Peyer's patch (tissue), 4 donors: ENCODE results near the gene PTN.

- PRO-cap, result unidirectional peak, minus-strand start at chr7:135263245
- RAMPAGE, long total RNA, 4 experiments, result no peak in any of the 4 experiments
Observed at GRCh38 chr7:135262967-135263510, 29.4 kb downstream of the STRA8 start.

DNA sequence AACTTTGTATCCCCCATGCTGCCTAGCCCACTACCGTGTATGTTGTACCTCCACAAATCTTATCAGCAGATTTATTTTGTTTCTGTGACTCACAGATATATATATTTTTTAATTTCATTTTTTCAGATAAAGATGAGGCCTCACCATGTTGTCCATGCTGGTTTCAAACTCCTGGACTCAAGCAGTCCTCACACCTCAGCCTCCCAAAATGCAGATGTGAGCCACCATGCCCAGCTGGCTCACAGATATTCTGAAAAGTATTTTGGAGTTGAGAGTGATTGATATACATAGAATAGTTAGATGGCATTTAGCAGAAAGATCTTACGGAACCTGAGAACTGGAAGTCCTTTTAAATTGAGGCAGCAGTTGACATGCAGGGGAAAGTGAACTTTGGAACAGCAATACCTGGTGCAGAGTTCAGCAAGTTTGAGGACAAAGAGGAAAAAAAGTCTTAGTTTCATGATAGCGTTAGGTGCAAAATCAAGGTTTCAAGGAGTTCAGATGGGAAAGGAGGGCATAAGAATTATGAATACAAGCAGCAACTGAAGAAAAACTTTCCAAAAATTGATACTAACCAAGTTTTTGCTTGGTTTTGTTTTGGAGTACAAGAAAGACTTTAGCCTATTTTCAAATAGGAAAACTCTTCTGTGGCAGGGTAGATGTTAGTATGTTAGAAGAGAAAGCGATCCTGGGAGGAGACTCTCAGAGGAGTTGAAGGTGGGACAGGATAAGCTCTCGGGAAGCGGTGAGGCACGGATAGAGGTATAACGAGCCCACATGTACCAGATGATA, 28.1 kb upstream of the STMP1 start:
- PRO-cap, result no peak
- RAMPAGE, long total RNA, 4 experiments, result start-site peak on the plus strand in 2 of 4 experiments, centred at positions 212 to 322 of the sequence, 6 to 16 reads per replicate

DNA sequence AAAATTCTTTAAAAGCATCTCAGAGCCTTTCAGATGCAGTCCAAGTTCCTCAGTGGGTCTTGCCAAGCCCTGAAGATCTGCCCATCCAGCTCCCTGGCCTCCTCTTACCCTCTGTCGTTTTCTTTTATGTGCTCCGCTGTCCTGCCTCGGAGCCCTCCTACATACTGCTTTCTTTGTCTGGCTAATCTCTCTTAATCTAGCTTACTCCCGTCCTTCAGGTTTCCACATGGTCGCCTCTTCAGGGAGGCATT, 30.4 kb downstream of the SLC13A4 start:
- PRO-cap, result no peak
- RAMPAGE, long total RNA, 4 experiments, result no peak in any of the 4 experiments

DNA sequence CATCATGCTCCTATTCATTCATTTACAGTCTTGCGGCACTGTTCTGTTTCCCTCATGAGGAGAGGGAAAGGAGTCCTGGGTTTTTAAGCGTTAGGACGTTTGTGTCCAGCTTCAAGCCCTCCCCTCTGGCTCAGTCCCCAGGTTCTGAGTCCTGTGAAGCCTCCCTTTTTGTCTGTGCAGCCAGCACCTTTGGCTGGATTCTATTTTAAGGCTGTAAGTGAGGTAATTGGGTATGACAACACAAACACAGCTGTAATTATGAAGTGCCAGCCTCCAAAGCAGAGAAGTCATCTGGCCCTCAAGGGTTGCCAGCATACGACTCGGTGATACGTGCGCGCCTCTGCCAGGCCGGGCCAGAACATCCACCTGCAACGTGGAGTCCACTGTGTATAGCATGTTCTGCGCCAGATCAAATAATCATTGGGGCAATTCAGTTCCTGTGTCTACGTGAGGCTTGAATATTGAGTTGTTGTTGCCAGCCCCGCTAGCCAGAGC, 6.7 kb upstream of the FAM180A start:
- PRO-cap, result no peak
- RAMPAGE, long total RNA, 4 experiments, result no peak in any of the 4 experiments

DNA sequence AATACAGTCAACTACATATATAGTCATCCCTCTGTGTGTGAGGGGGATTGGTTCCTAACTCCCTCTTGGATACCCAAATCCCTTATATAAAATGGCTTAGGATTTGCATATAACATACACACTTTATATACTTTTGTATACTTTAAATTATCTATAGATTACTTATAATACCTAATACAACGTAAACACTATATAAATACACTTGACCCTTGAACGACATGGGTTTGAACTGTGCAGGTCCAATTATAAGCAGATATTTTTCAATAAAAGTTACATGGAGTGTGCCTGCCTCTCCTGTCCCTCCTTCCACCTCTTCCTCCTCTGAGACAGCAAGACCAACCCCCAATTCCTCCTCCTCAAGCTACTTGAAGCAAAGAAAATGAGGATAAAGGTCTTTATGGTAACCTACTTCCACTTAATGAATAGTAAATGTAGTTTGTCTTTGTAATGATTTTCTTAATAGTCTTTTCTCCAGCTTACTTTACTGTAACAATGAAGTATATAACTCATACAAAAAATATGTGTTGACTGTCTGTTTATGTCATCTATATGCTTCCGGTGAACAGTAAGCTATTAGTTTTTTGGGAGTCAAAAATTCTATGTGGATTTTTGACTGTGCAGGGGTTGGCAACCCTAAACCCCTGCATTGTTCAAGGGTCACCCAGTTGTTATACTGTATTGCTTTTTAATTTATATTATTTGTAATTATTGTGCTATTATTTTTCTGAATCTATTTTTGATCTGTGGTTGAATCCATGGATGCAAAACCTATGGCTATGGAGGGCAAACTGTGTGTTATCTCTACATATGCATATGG, 39.5 kb downstream of the MTPN start:
- PRO-cap, result no peak
- RAMPAGE, long total RNA, 4 experiments, result no peak in any of the 4 experiments

DNA sequence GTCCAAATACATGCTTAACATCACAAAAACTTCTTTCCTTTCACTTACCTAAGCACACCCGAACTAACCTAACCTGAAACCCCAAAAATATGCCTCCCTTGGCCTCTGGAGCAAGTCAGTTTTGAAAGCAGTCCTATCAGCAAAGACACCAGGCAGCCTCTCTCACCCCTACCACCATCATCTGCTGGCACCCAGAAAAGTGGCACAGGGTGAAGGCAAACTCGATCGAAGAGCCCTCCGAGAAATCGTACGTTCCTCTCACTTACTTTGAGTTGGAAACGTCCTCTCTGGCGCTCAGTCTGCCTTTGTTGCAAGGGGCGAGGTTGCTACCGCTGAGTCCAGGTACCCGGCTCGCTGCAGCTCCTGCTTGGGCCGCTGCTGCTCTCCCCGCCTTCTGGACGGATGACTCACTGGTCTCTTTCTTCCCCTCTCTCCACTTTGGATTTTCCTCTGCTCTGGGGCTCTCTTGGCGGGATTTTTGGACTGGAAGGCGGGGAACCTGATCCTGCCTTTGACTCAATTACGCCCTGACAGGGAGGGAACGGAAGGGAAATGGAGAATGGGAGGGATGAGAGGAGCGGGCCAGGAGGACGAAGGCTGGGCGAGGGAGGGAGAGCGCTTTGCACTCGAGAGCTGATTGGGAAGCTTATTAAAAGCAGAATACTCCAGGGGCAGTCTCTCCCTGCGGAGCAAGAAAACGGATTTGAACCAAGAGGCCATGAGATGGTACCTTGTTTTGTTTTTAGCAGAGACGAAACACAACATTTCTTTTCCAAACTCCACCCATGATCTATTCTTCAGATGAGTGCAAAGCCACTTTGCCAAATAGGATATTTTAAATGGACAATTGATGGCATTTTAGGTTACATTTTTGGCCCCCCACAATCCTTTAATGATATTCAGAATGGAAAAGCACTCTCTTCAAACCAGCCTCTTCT, at the start of gene PTN:
Gene PTN (minus strand): TSS at position 561 of the 938 bp plus-strand sequence.
- PRO-cap, result no peak
- RAMPAGE, long total RNA, 4 experiments, result start-site peak on the minus strand in 3 of 4 experiments, centred at positions 368 to 548 of the sequence, 5 to 35 reads per replicate

GRCh38 chr7:137513518-137514177, 170.1 kb upstream of the PTN start:
- PRO-cap, result no peak
- RAMPAGE, long total RNA, 4 experiments, result no peak in any of the 4 experiments

GRCh38 chr7:137871669-137872274, 25.0 kb upstream of the DGKI start:
- PRO-cap, result no peak
- RAMPAGE, long total RNA, 4 experiments, result no peak in any of the 4 experiments

DNA sequence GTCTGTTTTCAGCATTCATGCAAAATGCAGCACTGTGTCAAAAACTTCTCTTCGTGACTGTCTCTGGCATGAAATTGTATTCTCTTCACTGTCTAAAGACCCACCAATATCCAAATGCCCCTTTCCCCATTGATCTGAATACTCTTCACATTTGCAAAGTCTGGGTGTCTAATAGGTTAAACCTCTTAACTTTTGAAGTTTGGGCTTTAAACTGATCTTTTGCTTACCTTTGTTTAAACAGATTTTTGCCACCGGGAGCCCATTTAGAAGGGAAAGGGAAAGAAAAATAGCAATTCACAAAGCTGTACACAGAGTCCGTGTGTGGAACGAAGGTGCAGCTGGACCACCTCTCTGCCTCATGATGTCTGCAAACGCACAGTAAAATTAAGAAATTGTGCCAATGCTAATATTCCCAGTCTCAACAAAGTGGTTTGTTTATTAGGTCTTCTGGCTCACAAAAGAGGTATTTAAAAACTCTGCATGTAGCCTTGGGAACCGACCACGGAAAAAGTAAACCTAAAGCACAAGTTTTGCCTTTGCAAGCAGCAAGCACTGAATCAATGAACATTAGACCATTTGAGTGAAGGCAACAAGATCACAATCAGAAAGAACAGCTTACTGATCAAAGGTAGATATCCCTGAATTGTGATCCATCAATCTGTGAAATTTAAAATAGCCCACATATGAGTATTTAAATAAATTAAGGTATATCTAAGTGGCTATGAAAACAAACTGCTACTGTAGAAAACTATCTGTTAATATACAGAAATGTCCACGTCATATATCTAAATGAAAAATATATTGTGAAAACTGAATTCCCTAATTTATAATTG, 57.7 kb downstream of the CREB3L2 start:
- PRO-cap, result no peak
- RAMPAGE, long total RNA, 4 experiments, result no peak in any of the 4 experiments

DNA sequence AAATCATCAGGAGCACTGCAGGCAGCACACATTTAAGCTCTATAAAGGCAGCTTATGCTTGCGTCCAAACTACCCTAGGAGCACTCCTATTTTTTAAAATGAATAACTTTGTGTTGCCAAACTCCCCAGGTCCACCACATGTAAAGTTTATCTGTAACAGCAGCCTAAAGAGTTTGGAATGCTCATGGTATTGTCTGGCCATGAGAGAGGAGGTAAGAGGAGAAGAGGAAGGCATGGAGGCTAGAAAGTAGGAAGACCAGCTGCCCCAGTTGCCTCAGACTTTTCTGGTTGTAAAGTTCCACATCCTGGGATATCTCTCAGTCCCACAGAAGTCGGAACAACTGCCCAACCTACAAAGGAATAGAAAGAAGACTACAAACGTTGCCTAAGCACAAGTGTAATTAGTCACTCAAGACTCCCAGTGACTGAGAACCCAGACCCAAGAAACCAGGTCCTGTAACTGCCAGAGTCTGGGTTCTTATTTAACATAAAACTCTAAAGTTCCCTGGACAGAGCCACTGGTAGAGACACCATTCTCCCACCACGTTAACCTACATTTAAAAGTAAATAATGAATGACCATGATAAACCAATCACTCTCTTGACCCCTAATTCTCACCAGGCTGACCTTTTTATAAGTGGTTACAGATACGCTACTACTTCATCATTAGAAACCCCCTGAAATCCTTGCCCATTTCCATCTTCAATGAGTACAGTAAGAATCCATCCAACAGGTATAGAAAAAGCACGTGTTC, 47.2 kb downstream of the CREB3L2 start:
- PRO-cap, result no peak
- RAMPAGE, long total RNA, 4 experiments, result no peak in any of the 4 experiments

GRCh38 chr7:137989480-137990231, 12.2 kb downstream of the CREB3L2 start:
- PRO-cap, result no peak
- RAMPAGE, long total RNA, 4 experiments, result start-site peak on the minus strand in 1 of 4 experiments, at chr7:137989656-137990054 at its widest, 7 reads per replicate

DNA sequence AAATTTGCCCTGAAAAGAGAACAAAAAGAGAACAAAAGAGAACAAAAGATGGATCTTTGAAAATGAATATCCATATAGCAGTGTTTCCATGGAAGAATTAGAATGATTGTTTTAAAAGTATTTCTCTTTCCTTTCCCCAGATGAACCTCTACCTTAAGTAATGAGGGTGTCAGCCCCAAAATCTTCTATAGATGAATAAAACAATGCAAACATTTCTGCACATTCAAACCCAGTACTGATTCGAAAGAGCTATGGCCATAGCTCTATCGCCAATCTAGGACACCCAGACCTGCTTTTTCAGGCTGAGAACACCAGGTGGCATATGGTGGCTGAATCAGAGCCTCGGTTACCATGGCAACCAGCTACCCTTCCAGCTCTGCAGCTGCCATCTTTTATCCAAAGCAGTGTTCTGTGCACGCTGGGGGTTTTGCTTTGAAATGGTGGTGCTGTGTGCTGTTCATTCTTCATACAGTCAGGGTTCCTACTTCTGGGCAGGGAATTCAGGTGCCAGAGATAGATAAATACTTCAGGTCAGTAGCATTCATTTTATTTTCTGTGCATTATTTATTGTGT, 85.2 kb downstream of the AKR1D1 start:
- PRO-cap, result no peak
- RAMPAGE, long total RNA, 4 experiments, result no peak in any of the 4 experiments

- PRO-cap, result no peak
- RAMPAGE, long total RNA, 4 experiments, result no peak in any of the 4 experiments
Observed at GRCh38 chr7:138170204-138170748, 94.0 kb downstream of the AKR1D1 start.

DNA sequence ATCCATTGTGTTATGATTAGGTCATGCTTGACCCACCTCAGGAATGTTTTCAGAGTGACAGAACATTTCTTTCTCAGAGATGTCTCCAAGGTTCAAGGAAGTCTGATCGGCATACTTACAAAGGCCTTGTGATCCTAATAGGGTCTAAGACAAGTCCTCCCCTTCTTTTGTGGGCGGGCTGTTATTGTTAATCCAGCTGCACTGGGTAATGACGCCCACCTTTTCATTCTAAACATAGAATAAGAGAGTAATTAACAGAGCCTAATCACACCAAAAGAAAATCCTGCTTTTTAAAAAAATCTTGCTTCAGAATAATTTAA, 110.8 kb downstream of the AKR1D1 start:
- PRO-cap, result no peak
- RAMPAGE, long total RNA, 4 experiments, result no peak in any of the 4 experiments

DNA sequence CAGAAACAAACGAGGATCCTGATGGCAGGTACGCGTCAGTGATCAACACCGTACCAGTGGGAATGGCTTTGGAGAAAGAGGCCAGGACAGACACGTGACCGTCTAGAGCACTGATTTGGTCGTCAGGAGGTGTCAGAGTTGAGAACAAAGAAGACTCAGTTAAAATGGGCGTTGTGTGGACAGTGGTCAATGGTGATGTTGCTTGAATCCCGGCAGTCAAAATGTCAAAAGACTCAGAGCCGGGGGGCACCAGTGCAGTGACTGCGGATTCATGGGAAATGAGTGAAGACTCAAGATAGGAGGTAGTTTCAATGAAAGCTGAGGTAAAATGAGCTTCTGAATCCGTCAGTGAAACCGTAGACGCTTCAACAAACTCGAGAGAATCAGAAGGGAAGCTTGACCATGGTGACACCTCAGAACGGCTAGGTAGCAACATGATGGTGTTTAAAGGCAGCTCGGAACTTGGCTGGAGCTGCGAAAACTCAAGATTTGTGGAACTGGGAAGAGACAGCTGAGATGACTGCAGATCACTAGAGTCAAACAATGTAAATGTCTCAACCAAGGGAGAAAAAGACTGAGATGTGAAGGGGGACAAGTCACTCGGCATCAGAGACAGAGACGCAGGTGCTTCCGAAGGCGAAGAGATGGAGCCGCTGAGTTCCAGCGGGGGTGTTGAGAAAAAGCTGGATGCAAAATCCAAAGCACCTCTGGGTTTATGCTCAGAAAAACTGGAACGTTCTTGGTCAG, 63.9 kb downstream of the KIAA1549 start:
- PRO-cap, result no peak
- RAMPAGE, long total RNA, 4 experiments, result no peak in any of the 4 experiments

DNA sequence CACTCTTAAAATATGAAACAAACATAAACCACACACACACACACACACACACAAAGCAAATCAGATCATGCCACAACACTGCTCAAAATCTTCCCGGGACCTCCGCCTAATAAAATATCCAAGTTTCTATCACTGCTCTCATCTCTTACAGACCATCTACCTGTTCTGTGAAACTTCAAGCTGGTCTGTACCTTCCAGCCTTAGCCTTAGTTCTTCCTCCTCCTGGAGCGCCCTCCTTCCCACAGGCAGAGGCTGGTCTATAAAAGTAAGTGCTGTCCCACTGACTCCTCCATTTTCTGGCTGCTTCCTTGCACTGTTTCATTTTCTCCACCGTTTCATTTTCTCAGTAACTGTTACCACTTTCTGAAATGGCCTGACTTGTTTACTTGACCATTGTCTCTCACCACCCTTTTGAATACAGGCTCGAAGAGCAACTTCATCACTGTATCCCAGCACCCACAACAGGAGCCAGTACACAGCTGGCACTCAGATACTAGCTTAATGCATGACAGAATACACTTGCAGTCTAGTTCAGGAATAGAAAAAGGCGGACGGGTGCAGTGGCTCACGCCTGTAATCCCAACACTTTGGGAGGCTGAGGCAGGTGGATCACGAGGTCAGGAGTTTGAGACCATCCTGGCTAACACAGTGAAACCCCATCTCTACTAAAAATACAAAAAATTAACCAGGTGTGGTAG, 26.5 kb upstream of the ZC3HAV1L start:
- PRO-cap, result no peak
- RAMPAGE, long total RNA, 4 experiments, result no peak in any of the 4 experiments

DNA sequence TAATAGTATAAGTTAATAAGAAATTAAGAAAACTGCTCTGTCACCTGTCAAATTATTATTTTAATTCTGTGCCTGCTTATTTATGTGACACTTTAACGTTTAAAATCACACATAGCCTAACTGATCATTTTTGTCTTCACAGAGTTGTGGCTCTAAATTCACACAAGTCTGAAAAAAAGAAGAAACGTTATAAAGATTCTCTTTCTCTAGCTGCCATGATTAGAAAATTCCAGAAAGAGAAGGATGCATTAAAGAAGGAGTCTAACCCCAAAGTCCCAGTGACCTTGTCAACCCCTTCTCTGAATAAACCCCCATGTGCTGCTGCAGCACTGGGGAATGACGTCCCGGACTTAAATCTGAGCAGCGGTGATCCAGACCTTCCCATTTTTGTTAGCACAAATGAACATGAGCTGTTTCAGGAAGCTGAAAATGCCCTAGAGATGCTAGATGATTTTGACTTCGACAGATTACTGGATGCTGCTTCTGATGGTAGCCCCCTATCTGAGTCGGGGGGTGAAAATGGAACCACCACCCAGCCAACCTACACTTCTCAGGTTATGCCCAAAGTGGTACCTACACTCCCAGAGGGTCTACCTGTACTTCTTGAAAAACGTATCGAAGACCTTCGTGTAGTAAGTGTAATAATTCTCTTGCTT, 30.2 kb downstream of the UBN2 start:
- PRO-cap, result no peak
- RAMPAGE, long total RNA, 4 experiments, result no peak in any of the 4 experiments

- PRO-cap, result no peak
- RAMPAGE, long total RNA, 4 experiments, result start-site peak on the minus strand in 1 of 4 experiments, at chr7:139637206-139637590 at its widest, 5 reads per replicate
Observed at GRCh38 chr7:139637138-139637680, 113.7 kb downstream of the CLEC2L start.

GRCh38 chr7:139641504-139642102, 118.1 kb downstream of the CLEC2L start:
- PRO-cap, result unidirectional peak, minus-strand start at chr7:139641753
- RAMPAGE, long total RNA, 4 experiments, result no peak in any of the 4 experiments

DNA sequence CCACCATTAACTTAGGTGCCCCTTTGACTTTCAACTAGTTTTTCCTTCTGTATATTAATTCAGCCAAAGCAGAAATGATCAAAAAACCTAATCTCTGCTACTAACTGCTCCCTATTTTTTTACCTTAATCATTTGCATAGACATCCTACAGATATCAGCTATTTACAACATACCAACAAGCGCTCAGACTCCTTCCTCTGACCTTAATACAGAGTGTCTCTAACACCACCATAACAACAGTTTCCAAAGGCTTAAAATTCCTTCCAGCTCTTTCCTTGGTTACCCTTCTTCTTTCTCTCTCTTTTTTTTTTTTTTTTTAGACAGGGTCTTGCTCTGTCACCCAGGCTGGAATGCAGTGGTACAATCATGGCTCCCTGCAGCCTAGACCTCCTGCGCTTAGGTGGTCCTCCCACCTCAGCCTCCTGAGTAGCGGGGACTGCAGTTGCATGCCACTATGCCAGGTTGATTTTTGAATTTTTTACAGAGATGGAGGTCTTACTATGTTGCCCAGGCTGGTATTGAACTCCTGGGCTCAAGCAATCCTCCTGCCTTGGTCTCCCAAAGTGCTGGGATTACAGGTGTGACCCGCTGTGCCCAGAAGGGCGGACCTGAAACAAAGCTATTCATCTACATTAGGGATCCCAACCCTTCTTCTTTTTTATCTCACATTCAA, 112.9 kb downstream of the HIPK2 start:
- PRO-cap, result no peak
- RAMPAGE, long total RNA, 4 experiments, result start-site peak on the minus strand in 1 of 4 experiments, centred at position 405 of the sequence, 5 reads per replicate